Frontal cortex (tissue), 2 donors: ENCODE data around the genes SPATS1 and CD2AP.

DNA sequence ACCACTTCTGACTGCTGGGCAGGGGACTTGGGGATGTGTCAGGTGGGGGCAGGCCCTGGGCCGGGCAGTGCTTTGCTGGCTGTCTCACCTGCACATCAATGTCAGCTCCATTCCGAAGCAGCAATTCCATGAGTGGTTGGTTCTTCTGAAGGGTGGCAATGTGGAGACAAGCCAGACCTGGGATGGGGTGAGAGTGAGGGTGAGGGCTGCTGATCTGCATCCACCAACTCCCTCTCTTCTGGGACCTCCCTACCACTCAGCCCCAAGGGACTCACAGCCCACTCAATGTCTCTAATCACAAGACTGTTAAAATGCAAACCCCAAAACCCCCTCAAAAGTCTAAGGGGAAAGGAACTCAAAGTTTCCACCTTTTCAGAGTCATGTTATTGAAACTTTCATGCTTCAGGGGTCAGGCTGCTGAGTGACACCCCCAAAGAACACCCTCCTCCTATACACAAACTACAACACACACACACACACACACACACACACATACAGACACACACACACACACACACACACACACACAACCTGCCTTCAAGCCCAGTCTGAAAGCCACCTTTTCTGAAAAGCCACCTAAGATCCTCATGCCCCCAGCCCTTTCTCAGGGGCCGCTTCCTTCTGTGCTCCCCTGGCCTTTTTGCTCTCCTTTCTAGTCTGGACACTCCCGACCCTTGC lies 3.2 kb upstream of the SLC35B2 start:
- RAMPAGE, long total RNA: no peak

DNA sequence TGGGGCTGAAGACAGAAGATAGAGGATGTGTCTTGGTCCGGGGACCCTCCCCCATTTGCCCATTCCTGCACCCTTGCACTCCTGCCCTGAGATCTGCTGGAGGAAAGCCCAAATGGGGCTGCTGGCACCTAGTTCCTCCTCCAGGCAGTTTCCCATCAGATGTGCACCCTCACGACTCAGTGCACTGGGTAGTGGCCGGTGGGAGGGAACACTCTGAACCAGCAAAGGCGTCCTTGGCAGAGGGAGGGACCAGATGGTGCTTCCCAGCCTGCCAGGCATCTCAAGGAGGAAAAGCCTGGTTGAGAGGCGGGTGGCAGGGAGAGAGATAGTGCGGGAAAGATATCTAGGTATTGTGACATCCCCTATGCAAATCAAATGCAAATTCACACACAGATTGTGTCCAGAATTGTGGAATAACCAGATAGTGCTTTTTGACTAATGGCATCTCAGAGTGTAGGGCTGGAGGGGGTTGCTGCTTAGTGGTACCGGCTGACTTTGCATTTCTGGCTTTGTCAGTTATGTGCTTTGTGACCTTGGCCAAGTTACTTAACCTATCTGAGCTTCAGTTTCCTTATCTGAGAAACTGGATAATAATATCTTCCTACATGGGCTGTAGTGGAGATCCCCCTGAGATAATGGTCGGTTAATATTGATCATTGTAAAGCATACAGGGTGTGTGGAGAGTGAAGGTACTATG lies 7.6 kb downstream of the TCTE1 start:
- RAMPAGE, long total RNA: no peak

DNA sequence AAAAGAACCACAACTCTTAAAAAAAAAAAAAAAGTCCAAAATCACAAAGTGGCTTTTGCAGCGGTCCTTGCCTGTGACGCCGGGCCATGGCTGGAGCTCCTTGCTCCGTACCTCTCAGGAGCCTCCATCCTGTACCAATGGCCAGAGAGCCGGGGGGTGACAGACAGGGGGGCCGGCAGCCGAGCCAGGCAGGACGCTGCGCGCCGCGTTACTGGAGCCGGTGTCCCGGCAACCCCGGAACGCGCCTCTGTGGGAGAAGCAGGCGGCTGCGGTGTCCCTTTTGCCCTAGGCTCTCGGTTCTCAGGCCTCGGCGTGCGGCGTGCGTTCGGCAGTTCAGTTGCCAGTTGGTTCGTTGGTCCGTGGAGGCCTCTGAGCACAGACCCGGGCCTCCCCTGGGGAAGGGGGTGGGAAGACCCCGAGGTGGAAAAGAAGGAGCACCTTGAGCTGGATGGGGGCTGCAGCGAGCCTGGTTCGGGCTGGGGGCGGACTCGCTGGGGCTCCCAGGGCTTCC lies at the start of gene SPATS1:
SPATS1 (plus strand) TSS at position 237 of the 511 bp plus-strand sequence.
- RAMPAGE, long total RNA: no peak

GRCh38 chr6:44396795-44397287 lies 9.3 kb downstream of the CDC5L start:
- RAMPAGE, long total RNA: no peak

GRCh38 chr6:45445693-45446371 lies 68.1 kb upstream of the SUPT3H start:
- RAMPAGE, long total RNA: no peak

GRCh38 chr6:45478316-45478601 lies 100.5 kb upstream of the SUPT3H start:
- RAMPAGE, long total RNA: no peak

DNA sequence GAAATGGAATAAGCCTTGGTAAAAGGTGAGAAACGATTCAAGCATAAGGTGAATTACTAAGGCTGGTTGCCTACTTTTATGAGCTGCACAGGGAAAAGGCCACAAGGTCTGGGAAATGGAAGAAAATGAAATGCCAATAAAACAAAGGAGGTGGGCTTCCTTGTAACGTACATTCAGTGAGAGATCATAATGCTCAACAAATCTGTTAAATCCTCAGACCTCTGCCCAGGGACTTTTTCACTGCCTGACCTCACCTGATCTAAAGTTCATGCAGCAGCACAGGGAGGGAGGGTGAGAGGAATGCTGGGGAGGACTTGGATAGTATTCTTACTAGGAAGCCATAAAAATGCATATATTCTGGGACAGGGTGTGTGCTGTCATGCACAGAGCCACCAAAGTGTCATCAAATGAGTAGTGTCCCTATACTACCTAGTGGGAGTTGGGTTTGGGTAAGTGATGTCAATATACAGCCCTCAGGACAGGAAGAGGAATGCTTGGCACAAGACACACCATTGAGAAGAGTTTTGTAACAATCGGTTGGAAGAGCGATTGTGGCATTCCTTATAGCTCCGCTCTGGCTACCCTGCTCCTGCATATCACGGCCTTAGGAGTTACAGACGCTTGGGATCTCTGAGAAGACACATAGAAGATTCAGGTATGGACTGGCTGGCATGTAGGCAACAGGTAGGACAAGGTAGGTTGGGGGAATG lies 32.6 kb downstream of the CLIC5 start:
- RAMPAGE, long total RNA: no peak

- RAMPAGE, long total RNA: no peak
Observed at GRCh38 chr6:46323521-46323847, 152.7 kb upstream of the ENPP5 start.

- RAMPAGE, long total RNA: no peak
Observed at GRCh38 chr6:46502282-46503300, 11.3 kb upstream of the RCAN2 start.

DNA sequence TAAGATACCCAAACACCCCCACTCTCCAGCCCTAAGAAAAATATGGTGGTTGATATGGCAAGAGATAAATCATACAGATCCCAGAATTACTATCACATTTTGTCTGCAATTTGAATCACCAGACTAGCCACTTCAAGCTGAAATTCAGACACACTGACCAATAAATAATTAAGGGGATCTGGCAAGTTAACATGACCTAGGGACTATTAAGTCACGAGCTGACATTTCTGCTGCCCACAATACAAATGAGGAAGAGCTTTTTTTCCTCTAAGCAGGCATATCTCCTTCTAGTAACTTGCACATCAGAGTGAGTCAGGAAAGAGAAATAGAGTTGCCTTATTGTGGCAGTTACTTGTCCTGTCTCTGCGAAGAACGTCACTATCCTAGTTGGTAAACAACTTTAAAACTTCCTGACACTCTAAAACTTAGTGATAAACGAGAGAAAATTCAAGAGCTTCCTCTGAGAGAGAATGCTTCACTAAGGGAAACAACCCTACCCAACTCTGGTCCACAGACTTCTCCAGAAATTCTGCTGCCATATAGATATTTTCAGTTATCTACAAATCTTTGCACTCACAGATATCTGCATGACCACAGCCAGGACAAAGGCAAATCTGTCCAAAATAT lies 4.2 kb downstream of the PLA2G7 start:
- RAMPAGE, long total RNA: no peak

- RAMPAGE, long total RNA: no peak
Observed at GRCh38 chr6:46923514-46923964, 1.8 kb upstream of the ADGRF5 start.

DNA sequence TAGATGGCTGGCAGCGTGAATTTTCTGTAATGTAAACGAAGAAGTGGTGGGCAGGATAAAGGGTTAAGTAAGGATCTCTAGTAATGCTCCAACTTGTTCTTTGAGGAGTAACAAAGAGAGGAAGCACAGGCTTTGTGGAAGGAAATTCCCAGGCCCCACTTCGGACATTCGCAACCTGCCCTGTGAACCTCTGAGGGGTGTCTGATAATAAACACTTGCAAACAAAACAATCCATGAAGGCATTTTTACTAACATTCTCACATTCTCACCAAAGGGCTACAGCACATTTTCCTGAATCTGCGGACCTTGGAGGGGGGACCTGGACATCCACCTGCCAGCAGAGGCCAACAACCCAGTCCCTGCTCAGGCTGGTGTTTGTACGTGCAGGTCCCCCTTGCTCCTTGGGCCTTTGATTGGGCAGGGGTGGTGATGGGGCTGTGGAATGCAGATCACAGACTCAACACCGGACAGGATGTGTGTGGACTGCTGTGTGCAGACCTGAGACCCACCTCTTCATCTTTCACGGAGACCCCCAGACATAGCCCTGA lies 25.9 kb upstream of the ADGRF5 start:
- RAMPAGE, long total RNA: no peak

GRCh38 chr6:47044147-47044918 lies 2.2 kb upstream of the ADGRF1 start:
- RAMPAGE, long total RNA: no peak

- RAMPAGE, long total RNA: no peak
Observed at GRCh38 chr6:47076704-47077304, 34.7 kb upstream of the ADGRF1 start.

- RAMPAGE, long total RNA: no peak
Observed at GRCh38 chr6:47104071-47104303, 61.9 kb upstream of the ADGRF1 start.

- RAMPAGE, long total RNA: no peak
Observed at GRCh38 chr6:47230556-47231108, 79.1 kb downstream of the TNFRSF21 start.

GRCh38 chr6:47242006-47243047 lies 67.4 kb downstream of the TNFRSF21 start:
- RAMPAGE, long total RNA: no peak

GRCh38 chr6:47476480-47477164 lies 967 bp upstream of the CD2AP start:
- RAMPAGE, long total RNA: no peak

GRCh38 chr6:47477324-47477857 lies at the start of gene CD2AP:
TSS of gene CD2AP (plus strand) at chr6:47477789.
- RAMPAGE, long total RNA: no peak

- RAMPAGE, long total RNA: no peak
Observed at GRCh38 chr6:47477858-47478732, 506 bp downstream of the CD2AP start.